Neural cell (in vitro differentiated cells): ENCODE measurements around a stretch of chr2.

DNA sequence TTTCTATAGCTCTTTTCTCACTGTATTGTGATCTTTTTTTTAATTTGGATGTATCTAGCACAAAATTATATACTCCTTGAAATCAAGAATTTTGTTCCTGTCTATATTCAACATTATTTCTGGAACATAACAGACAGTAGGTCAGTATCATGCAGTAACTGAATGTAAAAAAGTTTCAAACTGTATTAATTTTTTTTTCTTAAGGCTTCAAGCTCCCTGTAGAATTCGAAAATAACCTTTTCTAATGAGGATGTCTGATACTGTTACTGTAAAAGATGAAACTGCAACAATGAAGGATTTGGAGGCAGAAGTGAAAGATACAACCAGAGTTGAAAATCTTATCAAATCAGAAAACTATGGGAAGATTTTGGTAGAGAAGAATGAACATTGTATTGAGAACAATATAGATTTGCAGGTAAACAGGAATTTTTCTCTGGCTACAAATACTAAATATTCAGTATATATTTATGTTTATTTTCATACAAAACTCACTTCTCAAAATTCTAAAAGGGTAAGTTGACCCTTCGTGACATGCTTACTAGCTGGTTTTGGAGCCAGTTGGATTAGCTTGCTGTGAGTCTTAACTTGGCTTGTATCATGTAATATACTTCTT lies 73.4 kb downstream of the R3HDM1 start:
- RAMPAGE, long total RNA, result no peak

DNA sequence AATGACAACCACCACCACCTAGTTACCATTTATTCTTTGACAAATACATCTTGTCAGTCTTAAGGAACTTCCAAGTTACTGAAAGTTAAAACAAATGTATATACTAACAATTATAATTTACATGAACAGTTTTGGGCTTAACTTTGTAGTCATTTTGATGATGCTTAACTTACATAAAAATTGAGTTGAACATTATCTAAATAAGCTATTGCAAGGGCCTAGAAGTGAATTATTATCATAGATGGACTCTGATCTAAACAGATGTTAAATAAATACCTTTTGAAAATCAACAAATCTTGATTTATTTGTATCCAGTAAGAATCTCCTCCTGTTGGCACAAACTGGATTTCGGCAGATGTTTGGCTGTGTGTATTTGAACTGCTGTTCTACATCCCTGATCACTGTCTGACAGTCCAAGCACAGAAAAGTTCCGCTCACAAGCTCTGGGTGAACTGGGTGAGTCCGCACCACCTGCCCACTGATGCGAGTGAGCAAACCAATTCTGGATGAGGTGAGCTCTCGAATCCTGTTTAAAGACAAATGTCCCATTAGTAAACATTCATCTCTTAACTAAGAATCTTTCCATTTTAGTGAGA lies 7.8 kb downstream of the MCM6 start:
- RAMPAGE, long total RNA, result no peak

- RAMPAGE, long total RNA, result no peak
Observed at GRCh38 chr2:135962248-135962477, 23.3 kb downstream of the DARS1 start.

DNA sequence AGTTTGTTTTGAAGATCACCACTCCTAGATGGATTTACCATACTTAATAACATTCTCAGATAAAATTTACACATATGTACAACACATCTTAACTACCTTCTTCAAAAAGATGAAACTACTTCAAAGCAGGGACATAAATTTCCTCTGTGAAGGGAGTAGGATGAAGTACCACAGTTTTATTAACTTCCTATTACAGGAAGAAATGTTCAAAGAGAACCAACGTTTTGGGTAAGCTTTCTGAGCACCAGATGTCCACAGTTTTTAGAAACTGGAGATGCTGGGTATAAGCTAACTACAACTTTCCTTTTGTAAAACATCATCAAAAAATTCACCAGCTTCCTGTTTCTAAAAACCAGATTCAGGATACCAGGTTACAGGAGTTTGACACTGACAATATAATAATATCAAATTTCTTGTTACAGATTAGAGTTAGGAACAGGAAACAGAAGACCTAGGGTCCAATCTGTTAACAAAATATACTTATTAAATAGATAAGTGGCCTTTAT lies 1.7 kb downstream of the DARS1 start:
- RAMPAGE, long total RNA, result no peak

DNA sequence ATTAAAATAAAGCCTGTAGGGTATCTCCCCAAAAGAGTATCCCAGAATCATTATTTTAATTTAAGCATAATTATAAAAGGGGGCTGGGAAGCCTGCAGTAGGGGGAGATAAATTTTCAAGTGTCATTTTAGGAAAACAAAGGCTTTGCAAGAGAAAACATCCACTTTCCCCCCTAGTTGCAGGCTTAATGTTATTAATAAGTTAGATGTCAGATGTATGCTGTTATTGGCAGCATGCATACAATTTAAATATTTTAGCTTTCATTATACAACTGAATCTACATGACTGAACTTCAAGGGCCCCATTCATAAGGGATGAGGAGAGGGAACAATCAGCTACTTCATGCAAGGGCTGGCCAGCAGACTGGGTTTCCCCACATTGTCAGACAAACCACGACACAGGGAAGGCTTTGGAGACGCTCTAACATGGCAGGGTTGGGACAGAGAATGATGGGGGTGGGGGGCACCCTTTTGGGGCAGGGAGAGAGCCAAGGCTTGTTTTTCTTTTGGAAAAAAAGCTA lies 5.7 kb downstream of the CXCR4 start:
- RAMPAGE, long total RNA, result no peak

- RAMPAGE, long total RNA, result no peak
Observed at GRCh38 chr2:136325797-136326559, 208.0 kb upstream of the CXCR4 start.

DNA sequence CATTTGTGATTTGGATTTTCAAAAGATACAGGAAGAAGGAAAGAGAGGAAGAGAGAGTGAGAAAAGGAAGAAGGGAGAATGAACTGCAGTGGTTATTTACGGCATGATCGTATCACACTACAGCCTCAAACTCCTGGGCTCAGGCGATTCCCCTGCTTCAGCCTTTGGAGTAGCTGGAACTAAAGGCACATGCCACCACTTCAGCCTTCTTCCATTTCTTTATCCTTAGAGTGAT lies 53.2 kb upstream of the NXPH2 start:
- RAMPAGE, long total RNA, result no peak

DNA sequence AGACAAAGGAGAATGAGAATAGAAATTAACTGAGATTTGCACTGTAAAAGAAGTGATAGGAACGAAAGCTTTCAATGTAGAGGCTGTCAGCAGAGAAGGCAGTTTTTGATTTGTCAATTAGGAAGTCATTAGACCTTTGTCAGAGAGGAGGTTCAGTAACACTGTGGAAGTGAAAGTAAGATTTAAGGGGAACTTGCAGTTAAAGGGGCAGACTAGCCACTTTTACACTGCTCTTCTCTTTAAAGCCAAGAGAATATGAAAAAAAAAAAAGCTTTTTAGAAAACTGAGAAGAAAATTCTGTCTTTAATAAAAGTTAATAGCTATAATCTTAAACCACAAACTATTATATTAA lies 11.5 kb upstream of the KYNU start:
- RAMPAGE, long total RNA, result no peak

DNA sequence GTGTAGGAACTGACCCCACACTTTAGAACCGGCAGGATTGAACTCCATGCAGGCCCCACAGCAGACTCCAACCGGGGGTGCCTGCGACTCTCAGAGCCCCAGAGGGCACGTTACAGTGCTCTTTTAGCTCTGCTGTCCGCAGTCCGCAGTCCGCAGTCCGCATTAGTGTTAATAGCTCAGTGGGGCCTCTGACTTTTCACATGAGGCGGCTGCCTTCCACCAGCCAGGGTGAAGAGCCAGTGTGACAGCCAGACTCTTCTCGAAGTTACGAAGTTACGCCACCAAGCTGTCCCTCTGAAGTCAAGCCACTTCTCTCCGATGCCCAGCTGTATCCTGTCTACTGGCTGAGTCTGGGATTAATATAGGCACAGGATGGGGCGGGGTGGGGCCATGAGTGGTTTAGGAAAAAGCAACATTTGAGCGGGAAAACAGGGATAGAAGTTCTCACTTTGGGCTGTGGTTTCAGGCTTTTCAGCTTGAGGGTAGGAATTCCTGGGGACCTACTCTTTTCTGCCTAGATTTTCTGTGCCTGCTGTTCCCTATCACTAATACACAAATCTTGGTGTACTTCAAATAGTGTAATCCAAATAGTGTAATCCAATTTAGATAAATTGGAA lies 102.5 kb upstream of the ARHGAP15 start:
- RAMPAGE, long total RNA, result no peak

GRCh38 chr2:143132160-143132794 lies 3.1 kb downstream of the ARHGAP15 start:
- RAMPAGE, long total RNA, result no peak

DNA sequence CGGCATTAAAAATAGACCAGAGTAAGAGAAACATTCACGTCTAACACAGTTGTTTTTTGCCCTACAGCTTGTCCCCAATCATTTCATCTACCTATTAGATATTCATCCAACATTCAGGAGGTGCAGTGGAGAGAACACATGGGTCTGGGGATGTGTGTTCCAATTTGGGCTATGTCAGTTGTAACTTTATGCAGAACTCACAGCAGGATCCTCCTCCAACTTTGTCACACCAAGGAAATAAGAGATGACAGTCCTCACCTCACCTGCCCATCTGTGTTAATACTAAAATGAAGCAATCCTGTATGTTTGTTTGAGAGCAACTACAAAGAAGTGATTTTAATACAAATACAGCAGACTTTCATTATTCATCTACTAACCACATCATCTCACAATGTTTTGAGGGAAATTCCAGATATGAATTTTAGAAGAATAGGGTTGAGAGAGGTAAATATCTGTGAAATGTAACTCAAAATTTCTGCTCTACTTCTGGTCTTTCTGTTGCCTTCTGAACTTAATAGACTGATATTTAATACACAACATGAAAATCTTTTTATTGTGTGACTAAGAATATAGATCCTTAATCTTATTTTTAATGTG lies 126.7 kb downstream of the ARHGAP15 start:
- RAMPAGE, long total RNA, result no peak

GRCh38 chr2:143434635-143435794 lies 305.8 kb downstream of the ARHGAP15 start:
- RAMPAGE, long total RNA, result no peak

- RAMPAGE, long total RNA, result no peak
Observed at GRCh38 chr2:143481231-143481816, 352.1 kb downstream of the ARHGAP15 start.

GRCh38 chr2:143718649-143719215 lies 589.5 kb downstream of the ARHGAP15 start:
- RAMPAGE, long total RNA, result no peak

DNA sequence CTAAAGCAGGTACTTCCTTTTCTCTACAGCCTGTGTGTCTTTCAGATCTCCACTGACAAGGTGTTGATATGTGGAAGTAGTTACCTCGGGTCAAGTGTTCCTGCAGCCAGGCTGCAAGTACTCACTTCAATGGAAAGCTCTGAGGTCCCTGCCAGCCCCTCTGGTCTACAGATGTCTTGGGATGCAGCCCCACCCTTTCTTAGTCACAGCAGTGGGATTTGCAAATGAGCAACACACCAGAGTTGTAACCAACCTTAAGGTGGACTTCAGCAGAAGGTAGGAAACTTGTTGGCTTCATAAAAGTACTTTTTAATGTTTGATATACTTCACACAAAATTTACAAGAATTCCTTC lies 513.0 kb downstream of the GTDC1 start:
- RAMPAGE, long total RNA, result no peak

DNA sequence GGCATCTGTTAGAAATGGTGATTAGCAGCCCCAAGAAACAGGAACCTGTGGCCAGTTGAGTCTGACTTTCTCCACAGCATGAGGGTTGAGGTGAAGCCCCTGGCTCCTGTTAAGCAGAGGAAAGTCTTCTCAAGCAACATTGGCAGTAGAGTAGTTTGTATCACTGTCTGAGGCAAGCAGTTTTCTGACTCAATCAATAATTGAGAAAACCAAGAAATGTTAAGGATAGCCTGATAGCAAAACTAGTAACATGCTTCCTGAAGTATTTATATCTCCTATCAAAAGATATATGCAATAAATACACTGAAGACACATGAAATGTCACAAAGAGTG lies 389.7 kb downstream of the GTDC1 start:
- RAMPAGE, long total RNA, result no peak

GRCh38 chr2:144462087-144462854 lies 57.6 kb downstream of the ZEB2 start:
- RAMPAGE, long total RNA, result no peak

DNA sequence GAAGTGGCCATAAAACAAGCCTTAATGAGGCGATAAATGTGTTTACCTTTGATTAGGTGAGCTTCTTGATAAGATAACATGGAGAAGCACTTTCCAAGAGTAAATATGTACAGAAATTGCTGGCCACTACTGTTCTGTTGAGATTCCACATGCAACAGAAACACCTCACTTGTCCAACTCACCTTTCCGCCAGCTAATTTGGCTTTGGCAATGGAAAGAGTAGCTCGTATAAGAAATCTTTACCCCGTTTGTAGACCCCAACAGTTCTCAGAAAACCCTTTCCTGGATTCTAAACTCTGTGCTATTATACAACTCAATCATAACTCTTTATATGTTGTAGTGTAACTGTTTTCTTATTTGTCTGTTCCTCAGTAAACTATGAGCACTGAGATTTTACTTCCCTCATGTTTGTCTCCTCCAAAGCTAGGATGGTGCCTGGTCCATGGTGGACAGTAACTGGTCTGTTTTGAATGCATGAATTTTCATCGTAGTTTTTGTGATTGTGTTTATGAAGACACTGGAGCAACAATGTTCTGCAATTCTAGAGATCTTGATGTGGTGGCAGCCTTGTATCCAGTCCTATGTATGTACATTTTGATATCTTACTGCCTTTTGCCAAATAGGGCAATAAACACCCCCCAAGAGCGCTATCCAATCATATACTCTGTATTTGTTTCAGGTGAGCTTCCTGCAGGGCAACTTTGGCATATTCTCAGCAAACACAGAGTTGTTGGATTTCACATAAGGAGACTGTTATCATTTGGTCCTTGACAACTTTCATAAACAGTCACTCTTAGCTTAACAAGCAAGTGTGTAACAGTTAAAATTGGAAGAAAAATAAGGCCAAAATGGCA lies 54.8 kb downstream of the ZEB2 start:
- RAMPAGE, long total RNA, result no peak

DNA sequence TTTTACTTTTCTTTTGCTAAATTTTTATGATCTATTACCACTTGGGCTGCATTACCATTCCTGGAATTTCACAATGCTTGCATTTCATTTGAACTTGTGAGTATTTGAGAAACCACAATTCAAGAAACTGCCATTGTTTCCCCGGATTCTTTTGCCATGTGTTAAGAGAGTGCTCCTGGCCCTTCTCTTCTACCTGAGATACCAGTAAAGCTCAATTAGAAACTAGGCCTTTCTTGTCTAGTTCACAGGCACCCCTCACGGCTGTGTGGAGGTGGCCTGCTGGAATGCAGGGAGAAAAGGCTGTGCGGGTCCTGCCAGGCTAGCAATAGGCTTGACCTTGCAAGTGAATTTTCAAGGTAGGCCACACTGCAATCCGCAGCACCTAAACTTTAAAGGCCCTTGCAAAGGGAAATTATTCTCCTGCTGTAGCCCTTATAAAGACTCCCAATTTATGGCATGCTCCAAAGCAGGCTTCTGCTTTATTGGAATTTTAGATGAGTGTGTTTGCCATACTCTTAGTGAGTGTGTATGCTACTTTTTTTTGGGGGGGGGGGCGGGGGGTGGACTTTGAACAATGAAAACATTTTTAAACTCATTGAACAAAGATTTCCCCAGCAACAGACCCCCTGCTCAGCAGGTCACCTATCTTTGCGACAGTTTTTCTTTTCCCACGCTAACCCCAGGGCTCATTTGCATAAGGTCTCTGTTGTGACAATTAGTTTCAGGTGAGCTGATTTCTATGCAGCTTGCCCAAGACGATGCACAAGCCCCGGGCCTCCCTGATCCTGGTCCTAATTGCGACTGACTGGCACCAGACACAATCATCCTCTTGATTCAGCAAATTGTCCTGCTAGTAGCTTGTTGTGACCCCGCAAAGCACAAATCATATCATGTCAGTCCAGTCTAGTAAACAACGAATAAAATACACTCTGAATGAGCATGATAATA lies 40.5 kb downstream of the ZEB2 start:
- RAMPAGE, long total RNA, result no peak

DNA sequence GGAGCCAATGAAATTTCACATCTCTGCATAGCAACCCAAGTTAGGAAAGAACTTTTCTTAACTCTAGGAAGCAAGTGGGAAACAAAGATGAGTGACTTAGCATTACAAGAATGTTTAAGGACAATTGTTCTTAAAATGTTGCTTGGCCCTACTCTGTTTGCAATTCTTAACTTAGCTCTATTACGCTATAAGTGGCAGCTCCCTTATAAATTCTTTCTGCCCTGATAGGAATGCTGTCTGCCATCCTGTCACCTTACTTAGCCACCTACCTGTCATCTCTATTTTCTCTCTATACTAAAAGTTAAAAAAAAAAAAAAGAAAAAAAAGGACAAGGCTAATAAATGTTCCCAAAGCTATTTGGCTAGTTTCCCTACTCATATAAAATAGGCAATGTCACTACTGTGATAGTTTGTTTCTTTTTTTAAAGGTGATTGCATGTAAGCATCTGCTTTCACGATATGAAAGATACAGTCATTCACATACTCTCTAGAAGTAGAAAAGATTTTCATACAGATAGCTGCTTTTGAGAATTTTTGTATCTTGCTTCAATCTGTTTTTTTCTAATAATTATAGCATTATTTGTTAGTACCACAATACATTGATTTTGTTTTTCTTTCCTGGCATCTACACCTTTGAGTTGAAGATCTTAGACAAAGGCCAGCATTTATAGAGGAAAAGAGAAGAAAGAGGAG lies 39.3 kb downstream of the ZEB2 start:
- RAMPAGE, long total RNA, result no peak